Duodenum (tissue), 1 donor: ENCODE measurements around a stretch of chr4.

- PRO-cap: no peak
Observed at GRCh38 chr4:9879967-9880393, 98.5 kb downstream of the DRD5 start.

DNA sequence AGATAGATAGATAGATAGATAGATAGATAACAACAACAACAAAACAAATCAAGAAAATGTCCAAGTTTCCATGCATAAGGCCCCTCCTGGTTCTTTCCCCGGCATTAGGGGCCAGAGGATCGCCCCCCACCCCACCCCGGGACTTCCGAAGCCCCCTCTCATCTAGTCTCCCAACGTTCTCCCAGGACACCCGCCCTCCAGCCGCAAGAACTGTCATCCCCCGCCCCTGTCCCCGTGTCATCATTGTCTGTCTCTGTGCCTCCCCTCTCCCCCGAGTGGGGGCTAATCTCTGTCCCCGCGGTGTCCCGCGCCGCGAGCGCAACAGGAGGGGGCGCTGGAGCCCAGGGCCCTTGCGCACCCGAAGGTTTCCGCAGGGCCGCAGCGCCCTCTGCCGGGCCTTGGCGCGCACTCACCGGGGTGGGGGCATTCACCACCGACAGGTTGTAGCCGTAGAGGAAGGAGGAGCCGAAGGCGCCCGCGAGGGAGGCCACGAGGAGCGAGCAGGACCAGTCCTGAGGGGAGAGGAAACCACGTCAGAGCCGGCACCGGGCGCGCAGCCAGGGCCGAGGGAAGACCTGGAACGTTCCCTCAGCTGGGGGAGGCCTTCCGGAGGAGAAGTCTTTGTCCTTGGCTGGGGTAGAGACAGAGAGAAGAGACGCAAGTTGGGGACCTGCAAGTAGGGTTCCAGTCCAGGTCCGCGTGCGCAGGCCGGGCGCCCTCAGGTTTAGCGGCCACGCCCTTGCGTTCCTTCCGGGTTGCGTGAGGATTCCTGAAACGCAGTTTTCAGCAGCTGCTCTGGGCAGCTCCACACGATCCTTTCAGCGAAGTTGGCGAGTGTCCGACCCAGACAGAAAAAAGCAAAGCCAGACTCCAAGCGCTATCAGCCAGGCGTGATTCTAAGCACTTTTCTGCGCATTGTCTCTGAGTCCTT lies 2.5 kb downstream of the SLC2A9 start:
- PRO-cap: unidirectional peak, plus-strand start at position 470 of the sequence; unidirectional peak, plus-strand start at position 560 of the sequence; unidirectional peak, plus-strand start at position 591 of the sequence; bidirectional peak, plus-strand start at position 753 of the sequence, minus-strand start at position 701 of the sequence

DNA sequence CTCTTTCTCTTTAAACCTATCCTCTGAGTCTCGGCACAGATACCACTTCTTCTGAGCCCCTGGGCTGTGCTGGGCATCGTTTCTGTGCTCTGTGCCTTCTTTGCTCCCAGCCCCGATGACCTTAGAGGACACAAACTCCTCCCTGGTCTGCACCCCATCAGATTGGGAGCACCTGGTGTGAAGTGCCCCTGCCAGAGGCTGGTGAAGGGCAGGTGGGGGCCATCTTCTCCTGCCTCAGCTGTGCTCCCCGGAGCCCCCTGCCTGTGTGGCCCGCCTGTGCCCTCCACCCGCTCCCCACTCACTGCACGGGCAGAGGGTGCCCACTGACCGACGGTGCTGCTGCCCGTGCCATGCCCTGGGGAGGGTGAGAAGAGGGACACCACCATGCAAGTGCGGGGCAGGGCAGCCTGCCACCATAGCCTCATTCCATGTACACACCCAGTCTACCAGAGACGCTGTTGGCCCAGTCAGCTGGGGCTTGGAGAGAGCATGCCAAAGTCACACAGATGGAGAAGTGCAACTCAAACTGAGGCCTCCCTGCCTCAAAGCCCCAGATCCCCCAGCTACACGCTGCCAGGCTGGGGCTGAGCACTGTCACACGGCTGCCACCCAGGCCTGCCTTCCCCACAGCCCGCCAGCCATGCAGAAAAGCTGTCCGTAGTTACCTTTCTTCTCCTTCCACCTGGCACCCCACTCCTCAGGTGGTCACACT lies 526 bp downstream of the SLC2A9 start:
- PRO-cap: no peak

- PRO-cap: no peak
Observed at GRCh38 chr4:10028757-10029380, 7.6 kb upstream of the SLC2A9 start.

DNA sequence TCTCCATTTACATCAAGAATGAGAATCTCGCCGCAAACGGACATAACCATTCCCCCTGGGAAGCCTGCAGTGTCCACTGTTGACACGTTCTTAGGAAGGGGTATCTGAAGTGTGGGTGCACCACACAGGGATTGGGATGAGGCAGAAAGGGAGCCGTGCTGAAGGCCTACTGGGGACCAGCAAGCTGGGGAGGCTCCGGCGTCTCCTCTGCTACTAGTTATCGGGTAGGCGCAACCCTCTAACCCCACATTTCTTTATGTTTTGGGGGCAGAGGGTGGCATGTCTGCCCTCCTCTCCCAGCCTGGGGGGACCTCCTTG lies 33.4 kb downstream of the WDR1 start:
- PRO-cap: no peak

GRCh38 chr4:10093361-10093667 lies 23.3 kb downstream of the WDR1 start:
- PRO-cap: no peak

GRCh38 chr4:10098691-10099212 lies 17.8 kb downstream of the WDR1 start:
- PRO-cap: no peak

DNA sequence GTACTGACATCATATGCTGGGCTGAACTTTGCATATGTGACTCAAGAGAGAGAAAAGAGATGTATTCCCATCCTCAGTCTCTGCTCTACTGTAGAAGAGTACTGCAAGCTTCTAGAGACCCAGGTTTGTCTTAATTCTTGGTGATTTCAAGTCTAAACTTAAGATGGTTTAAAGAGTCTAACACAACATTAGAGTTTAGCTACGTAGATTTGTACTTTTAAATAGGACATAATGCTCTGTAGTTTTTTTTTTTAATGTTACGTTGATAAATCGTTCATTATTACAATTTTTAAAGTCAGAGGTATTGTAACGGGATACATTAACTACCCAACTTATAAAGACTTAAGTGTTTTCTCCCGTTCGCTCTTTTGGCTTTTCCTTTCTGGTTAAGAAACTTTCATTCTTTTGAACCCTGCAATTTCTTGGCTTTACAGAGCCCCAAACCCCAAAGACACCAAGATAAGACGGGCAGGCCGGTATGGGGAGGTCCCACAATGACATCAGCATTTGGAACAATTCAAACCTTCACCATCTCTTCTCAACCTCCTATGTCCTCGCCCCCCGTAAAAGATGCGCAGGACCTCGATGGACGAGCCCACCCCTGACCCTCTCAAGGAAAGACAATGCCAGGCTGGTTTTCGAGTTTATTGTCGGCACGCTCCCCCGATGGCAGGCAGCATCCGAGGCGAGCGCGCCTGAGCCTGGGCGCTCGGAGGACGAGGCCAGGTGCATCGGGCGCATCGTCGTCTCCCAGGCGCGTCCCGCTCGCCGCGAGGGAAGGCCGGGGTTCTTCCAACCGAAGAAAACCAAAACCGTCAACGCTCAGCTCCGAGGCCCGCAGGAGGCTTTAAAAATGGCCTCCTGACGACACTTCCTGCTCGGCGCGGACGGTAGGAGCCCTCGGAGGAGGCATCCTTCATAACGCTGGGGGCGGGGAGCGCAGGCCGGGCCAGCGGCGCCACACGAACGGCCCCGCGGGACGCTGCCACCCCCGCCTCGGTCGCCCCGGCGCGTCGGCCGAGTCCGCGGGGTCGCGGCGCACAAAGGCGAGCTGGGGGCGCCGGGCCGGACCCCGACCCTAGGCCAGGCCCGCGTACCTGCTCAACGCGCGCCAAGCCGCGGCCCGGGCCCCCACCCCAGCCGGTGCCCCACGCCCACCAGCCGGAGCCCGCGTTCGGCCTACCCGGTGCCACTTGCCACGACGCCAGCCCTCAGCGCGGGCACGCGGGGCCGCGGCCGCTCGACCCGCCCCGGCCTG lies 846 bp downstream of the ZNF518B start:
- PRO-cap: unidirectional peak, plus-strand start at position 921 of the sequence

DNA sequence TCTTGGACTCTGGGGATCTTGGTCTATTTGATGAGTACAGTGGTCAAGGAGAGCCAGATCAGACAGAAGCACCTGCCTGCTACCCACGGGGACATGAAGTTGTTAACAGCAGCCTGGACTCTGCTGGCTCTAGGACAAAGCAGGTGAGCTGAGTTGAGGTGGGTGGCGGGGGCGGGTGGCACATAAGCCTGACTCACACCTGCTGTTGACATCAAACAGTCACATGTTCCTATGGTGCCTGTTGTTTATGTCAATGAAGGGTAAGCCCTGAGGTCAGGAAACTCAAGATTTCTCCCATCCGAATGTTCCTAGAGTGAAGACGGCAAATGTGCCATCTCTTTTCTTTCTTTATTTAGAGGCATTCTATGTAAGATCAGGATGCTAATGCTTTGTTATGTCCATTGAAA lies 50.2 kb upstream of the CLNK start:
- PRO-cap: no peak

DNA sequence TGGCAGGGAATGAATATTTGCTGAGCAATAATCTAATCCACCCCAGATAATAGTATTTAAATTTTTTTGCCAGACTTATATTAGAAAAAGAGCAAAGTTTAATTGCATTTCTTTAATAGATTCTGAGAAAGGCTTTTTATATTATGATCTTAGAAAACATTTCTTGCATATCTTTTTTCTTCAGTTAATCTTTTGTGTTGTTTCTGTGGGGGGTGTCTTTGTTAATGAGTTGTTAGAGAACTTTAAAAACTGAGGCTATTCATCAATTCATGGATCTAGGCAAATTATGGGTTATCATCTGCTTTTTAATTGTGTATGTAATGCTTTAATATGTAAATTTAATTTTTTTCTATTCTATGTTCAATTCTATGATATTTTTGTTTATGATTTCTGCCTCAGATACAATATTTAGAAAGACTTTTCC lies 309.9 kb downstream of the HS3ST1 start:
- PRO-cap: no peak

DNA sequence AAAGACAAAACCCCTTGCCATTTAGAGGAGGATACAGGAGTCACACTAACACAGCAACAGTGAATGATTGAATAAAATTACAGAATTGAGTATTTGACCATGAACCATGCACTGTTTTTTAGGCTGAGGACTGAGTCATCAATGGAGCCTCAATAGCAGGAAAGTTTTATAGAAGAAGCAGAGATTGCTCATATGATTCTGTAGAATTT lies 991.7 kb upstream of the HS3ST1 start:
- PRO-cap: no peak

GRCh38 chr4:13173742-13174087 lies 310.4 kb downstream of the RAB28 start:
- PRO-cap: unidirectional peak, minus-strand start at chr4:13173990

- PRO-cap: no peak
Observed at GRCh38 chr4:13337119-13337481, 147.0 kb downstream of the RAB28 start.

DNA sequence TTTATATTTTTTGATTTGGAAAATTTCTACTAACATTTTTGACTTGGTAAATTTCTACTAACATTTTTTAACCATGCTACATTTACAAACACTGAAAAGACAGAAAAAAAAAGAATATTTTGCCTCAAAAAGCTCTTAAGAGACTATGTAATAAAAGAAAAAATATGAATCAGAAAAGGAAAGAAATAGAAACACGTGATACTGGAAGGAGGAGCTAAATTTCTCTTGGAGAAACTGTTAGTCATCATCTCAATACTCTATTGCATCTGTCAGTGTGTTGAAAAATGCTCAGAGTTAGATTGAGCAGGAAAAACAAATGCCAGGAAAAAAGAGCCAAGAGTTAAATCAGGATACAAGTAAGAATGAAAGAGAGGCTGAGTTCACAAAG lies 2.6 kb downstream of the RAB28 start:
- PRO-cap: no peak

- PRO-cap: unidirectional peak, plus-strand start at chr4:13549328
Observed at GRCh38 chr4:13549271-13549656, 5.0 kb upstream of the NKX3-2 start.

GRCh38 chr4:13608453-13608848 lies 19.1 kb downstream of the BOD1L1 start:
- PRO-cap: no peak

GRCh38 chr4:13613259-13613998 lies 14.1 kb downstream of the BOD1L1 start:
- PRO-cap: no peak

- PRO-cap: no peak
Observed at GRCh38 chr4:14357713-14358036, 644.6 kb upstream of the CPEB2 start.

- PRO-cap: no peak
Observed at GRCh38 chr4:14841594-14842268, 160.6 kb upstream of the CPEB2 start.

DNA sequence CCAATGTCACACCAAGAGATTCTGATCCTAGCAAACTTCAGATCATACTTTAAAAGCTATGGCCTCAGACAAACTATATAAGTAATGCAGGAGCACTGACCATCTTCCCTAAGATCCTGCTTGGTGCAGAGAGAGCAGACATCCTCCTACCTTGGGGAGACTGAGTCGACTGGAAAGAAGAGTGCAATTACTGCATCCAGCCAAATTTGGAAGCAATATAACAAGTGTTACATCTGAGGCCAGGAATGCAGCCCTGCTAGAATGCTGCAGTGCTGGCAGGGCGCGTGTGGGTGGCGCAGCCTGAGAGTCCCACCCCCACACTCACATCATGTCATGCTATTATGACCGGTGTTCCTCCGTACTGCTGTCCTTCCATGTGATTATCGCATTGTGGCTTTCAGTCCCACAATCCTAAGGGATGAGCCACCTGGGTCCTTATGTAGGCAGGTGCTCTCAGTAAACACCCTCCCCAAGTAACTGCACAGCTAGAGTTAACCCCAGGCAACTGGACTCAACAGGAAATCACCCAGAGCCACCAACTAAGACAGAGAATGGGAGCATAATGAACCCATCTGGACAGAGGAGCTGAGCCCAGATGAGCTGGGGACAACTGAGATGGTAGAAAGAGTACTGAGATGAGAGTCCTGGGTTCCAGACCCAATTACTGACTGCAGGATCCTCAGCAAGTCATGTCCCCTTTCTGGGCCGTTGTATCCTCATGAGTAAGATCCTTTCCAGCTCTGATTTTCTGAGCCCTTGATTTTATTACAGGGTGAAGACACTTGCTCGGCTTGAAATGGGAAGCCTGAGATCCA lies 122.5 kb upstream of the CPEB2 start:
- PRO-cap: no peak